Bronchus fibroblast of lung (primary cell): ENCODE measurements around a stretch of chr16.

GRCh38 chr16:86611382-86611816, 33.0 kb downstream of the FOXL1 start:
- RAMPAGE, long total RNA: no peak

- RAMPAGE, long total RNA: no peak
Observed at GRCh38 chr16:86716523-86717077, 138.3 kb downstream of the FOXL1 start.

GRCh38 chr16:86869444-86870064, 291.2 kb downstream of the FOXL1 start:
- RAMPAGE, long total RNA: no peak

- RAMPAGE, long total RNA: no peak
Observed at GRCh38 chr16:87033992-87034390, 283.2 kb downstream of the C16orf95 start.

- RAMPAGE, long total RNA: no peak
Observed at GRCh38 chr16:87160042-87160518, 157.1 kb downstream of the C16orf95 start.

DNA sequence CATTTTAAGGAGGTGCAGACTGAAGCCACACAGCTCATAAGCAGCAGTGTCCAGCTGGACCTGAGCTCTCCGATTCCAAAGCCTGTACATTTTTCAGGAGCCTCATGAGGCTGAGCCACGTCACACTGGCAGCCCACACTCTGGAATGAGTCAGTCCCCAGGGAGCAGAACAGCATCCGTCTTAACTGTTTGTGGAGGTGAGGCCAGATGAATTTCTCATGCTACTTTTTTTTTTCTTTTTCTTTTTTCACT, 116.1 kb downstream of the C16orf95 start:
- RAMPAGE, long total RNA: no peak

- RAMPAGE, long total RNA: no peak
Observed at GRCh38 chr16:87335935-87336331, 18.7 kb upstream of the C16orf95 start.

GRCh38 chr16:87344331-87345027, 27.3 kb upstream of the C16orf95 start:
- RAMPAGE, long total RNA: no peak

GRCh38 chr16:87392584-87393805, 859 bp downstream of the MAP1LC3B start:
- RAMPAGE, long total RNA: no peak

DNA sequence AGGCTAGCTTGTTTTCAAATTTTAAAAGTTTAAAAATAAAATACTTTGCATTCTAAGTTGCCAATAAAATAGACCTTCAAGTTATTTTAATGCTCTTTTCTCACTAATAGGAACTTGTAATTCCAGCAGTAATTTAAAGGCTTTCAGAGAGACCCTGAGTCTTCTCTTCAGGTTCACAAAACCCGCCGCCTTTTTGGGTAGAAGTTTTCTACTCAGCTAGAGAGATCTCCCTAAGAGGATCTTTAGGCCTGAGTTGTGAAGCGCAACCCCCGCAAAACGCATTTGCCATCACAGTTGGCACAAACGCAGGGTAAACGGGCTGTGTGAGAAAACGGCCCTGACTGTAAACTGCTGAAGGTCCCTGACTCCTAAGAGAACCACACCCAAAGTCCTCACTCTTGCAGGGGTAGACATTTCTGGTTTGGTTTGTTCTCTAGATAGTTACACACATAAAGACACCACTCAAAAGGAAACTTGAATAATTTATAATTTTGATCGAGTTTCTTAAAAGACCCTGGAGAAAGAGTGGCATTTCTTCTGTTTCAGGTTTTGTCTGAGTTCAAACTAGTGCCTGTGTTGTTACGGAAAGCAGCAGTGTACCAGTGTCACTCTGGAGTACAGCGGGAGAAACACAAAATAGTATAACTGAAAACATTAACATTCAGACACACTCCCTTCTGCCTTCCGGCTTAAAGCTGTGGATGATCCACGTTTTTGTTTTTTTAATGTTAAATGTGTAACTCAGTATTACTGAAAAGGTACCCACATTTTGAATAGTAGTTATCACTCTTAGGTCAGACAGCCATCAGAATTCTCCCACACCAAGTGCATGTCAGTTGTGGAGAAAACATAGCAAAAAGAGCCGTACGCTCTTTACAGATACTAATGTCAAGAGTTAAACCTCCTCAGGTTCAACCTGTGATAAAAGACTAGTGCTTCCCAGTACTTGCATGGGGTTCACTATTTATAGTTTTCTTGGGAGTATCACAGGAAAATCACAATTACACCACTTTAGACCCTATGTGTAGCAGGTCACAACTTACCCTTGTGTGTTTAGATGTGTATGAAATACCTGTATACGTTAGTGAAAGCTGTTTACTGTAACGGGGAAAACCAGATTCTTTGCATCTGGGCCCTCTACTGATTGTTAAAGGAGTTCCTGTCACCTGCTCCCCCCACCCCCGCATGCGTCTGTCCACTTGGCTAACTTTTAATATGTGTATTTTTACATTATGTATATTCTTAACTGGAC, 11.6 kb downstream of the MAP1LC3B start:
- RAMPAGE, long total RNA: no peak

DNA sequence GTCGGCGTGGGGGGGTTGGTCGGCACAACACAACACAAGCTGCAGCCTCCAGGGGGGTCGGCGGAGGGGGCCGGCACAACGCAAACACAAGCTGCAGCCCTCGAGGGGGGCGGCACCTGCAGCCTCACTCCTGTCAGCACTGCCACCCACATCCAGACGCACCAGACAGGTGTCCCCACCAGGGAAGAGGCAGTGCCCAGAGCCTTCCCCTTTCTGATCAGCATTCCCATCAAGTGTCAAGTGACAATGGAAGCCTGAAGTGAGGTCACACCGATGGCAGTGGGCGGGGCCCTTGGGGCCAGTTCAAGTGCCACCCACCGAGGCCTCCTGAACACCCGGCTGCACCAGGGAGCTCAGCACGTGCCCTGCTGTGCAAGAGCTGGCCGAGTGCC, 59.4 kb downstream of the KLHDC4 start:
- RAMPAGE, long total RNA: no peak

DNA sequence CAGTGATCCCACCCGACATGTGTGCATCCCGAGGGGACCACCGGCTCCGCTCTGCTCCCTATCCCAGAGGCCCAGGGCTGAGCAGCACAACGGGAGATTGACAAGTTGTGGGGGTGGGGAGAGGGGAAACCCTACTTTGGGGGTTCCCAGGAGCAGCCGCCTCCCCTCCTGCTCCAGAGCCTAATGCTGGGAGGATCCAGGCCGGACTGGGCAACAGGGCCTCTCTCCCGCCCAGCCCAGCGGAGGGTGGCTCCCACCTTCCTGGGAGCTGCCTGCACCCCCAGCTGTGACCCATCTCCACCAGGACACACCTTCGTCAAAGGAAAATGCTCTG, 25.5 kb downstream of the KLHDC4 start:
- RAMPAGE, long total RNA: no peak

- RAMPAGE, long total RNA: no peak
Observed at GRCh38 chr16:87830835-87831654, 38.3 kb downstream of the SLC7A5 start.

GRCh38 chr16:87834084-87835209, 34.9 kb downstream of the SLC7A5 start:
- RAMPAGE, long total RNA: no peak

- RAMPAGE, long total RNA: no peak
Observed at GRCh38 chr16:87854007-87855001, 15.0 kb downstream of the SLC7A5 start.

DNA sequence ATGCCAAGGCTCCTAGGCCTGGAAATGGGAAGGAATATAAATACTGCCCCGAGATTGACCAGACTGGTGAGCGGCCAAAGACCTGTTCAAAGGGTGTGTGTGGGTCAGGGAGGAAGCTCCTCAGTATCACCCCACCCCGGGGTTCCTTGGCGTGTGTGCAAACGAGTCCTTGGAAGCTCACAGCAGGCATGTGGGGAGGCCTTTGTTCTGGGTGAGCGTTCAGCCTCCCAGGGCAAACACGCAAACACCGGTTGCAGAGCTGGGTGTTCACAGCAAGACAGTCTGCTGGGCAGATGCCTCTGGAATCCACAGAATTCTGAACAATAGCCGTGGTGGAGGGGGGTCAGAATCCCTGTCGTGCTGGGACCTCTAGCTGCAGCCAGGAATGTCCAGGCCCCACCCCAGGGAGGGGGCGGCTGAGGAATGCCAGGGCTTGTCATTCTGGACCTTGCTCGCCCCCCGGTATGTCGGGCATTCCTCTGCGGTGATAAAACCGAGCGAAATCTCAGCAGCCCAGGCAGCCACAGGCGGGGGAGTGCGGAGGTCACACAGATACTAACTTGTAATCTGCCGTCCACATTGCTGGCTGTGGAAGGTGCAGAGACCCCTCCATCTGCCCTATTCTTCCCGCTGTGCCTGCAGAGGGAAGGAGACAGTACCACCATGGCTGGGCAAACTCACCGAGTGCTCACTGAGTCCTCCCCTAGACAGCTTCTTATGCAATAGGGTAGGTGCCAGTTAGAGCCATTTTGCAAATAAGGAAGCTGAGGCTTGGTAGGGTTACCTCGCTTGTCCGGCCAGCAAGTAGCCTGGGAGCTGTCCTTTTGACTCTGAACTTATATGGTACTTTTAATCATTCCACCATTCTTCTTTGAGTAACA, 1.3 kb upstream of the SLC7A5 start:
- RAMPAGE, long total RNA: no peak

DNA sequence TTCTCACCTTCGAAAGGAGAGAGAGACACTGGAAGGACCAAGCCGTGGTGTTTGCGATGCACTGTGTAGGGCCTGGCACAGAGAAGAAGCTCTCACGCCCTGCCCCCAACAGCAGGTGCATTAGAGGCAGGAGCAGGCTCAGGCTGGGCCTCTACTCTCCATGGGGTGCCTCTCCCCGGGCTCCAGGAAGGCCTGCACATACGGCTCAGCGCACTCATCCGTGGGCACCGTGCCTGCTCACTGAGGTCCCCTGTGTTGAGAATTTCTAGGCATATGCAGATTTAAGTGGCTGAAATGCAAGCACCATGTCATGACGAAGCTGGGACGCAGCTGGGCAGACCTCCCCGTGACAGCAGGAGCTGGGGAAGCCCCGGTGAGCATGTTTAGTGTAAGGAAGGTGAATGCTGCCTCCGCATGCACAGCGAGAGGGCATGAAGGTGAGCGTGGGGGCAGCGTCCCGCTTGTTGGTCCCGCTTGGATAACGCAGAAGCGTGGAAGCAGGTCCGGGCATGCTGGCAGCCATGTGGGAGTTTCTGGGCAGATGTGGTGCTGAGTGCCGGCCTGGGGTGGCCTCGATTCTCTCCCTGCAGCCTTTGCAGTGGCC, 11.9 kb downstream of the CA5A start:
- RAMPAGE, long total RNA: no peak

DNA sequence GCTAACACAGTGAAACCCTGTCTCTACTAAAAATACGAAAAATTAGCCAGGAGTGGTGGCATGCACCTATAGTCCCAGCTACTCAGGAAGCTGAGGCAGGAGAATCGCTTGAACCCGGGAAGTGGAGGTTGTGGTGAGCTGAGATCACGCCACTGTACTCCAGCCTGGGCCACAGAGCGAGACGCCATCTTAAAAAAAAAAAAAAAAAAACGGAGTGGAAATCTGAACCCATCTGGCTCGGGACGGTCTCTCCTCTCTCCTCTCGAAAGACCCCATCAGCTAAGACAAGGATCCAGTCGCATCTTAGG, 394 bp downstream of the CA5A start:
- RAMPAGE, long total RNA: no peak

DNA sequence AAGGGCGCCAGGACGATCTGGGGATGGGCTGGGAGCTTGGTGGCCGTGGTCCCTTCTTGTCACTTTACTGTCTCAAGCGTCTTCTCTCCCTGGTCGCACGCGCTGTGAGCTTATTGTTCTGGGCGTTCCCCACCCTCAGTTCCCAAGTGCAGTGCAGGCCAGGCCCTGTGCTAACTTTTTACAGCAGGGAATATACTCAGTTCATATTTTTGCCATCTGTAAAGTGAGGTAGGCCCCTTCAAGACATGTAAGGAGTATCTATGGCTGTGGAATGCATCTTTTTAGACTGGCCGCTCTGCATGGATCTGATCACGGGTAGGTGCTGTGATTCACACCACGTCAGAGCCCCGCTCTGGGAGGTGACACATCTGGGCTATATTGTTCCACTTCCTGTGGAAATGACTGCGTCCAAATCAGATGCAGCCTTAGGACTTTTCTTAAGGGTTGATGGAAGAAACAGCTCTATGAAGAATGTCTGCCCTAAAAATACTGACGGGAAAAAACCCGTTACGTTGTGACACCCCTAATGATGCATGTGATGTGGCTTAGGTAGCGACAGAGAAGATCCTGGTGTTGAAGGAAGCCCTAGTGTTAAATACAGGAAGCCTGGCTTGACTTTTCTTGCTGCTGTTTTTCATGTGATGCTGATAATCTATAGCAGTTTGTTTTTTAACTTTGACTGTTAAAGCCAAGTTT, 12.1 kb downstream of the BANP start:
- RAMPAGE, long total RNA: no peak

- RAMPAGE, long total RNA: no peak
Observed at GRCh38 chr16:88016858-88017399, 65.7 kb downstream of the BANP start.